ENCODE results near the genes GDF9, C5orf15, SKP1, CDKL3 and CDKN2AIPNL.

DNA sequence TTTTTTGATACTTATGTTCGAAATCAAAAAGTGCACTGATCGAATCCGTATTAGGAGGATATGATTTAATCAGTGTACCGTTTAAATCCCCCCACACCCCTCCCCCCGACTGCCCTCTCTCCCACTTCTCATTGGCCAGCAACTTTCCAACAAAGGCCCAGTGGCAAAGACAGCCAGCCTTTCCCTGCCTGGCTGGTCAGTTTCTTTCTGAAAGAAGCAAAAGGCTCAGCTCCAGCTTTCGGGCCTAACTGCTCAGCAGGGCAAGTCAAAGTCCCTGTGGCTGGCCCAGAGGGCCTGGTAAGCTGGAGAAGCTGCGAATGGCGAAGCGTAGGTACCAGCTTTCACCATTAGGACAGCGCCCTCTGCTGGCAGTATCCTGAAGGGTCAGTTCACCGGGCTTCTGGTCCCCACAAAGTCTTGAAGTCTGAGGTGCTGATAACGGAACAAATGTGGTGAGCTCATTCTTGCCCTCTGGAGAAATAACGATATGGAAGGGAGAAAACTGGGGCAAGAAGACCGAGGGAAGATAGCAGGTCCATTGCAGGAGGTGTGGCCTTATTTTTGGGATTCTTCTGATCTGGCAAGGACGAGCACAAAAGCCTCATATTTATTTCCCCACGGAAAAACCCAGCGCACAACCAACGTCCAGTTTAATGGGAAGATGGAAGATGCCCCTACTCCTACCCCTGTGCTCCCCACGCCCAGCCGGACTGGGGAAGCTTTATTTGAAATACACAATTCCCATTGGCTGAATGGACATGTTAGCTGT lies 7.0 kb downstream of the SOWAHA start:
- RRBS = no CpG with 5 or more reads among the region's 20 CpGs

DNA sequence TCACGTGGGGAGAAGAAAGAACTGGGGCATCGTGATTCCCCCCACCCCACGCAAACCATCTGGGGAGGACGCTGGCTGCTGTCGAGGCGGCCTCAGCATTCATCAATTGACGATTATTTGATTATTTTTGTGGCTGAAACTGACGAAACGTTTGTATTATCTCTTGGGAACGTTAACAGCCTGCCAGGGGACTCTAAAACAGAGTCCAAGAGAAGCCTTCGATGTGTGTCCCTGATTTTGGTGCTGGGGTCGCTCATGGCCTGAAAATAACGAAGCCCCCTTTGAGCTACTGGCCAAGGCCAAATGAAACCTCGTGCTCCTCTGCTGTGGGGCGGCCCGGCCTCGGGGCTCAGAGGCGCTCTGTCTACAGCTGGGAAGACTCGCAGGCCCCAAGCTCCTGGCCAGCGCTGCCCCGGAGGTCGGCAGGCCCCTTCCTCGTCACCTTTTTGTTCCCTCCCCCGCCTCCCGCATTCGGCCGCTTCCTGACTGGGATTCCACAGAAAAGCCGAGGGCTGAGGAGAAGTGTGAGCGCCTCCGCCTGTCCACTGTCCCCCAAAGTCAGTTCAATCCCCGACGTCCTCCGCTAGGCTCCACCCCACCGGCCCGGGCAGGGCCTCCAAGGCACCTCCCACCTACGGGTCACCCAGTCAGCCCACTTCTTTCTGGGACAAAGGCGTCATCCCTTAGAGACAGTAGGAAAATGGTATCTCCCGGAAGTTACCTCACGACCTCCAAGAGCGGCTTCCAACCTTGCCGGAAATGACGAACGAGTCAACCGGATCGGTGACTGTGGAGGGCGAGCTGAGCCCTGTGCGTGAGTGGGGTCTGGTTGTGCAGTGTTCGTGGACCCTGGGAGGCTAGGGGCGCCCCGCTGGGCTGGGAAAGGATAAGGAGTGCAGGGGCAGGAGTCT lies at the start of gene GDF9:
Gene GDF9, minus strand, starts transcription at position 592 of the 911 bp plus-strand sequence.
- RRBS = 2% methylated on average over 7 of the region's 50 CpGs

- RRBS = no CpG with 5 or more reads among the region's 10 CpGs
These were observed 55.0 kb downstream of the HSPA4 start for GRCh38 chr5:133106462-133107523.

GRCh38 chr5:133111034-133111625 lies 59.3 kb downstream of the HSPA4 start:
- RRBS = no CpG with 5 or more reads among the region's 13 CpGs

DNA sequence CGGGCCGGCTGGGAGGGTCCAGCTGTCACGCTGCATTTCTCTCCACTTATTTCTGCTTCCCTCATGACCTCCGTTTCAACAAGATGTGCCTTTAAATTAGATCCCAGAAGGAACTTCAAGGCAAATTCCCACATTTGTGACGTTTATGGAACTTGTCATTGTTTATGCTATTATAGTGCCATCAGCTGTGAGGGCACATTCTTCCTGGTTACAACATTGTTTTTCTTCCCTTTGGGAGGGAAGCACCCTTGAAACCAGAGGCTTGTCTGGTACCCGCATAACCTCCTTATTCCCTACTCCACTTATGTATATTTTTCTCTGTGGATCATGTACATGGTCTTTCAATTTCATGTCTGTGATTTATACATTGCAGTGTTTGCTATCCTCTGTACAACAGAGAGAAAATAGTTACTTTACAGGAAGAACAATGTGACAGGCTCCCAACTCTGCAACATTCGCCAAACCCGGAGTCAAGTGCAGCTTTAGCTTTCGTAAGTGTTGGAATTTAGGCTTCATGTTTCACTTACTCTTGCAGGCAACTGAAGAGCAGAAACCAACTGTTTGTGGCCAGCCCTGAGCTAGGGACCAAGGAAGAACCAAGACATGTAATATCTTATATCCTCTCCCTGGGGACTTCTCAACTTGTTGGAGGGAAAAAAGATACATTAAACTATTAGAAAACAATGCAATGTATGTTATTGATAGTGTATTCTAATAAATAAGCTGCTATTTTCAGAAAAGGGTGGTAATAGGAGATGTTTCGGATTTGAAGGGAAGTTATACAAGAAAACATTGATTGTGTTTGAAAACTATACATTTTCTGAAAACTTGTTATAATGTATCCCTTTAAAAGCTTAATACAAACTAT lies 148.0 kb downstream of the C5orf15 start:
- RRBS = no CpG with 5 or more reads among the region's 10 CpGs

DNA sequence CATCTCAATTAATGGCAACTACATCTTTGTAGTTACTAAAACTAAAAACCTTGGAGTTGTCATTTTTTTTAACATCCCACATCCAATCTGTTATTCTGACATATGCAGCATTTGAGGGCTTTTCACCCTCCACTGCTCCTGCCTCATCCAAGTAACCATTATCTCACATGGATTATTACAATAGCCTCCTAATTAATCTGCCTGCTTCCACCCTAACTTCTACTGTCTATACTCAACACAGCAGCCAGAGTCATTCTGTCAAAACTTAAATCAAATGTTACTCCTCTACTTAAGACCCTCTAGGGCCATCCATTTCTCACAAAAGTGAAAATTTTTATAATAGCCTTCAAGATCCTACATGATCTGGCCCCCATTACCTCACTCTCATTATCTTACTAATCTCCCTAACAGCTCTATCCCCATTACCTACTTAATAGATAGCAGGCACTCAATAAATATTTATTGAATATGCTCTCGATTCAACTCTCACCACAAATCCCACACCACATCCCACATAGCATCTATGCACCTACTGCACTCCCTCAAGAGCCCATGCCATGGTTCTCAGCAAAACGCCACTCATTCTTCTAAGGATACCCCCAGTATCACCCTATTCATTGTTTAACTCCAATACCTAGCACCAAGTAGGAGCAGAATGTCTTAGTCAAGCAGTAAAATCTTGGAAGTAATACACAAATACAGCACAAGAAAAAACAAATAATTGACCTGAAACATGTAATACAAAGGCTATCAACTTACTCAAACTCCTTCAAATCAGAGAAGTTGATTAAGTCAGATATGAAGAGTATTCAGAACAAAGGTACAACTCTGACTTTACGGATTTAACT lies 3.5 kb downstream of the C5orf15 start:
- RRBS = no CpG with 5 or more reads among the region's 3 CpGs

- RRBS = no CpG with 5 or more reads among the region's 49 CpGs
These were observed at the start of gene C5orf15 for GRCh38 chr5:133968269-133969095. TSS of gene C5orf15 (minus strand) at chr5:133968625.

GRCh38 chr5:134003426-134003798 lies 1.4 kb downstream of the VDAC1 start:
- RRBS = no CpG with 5 or more reads among the region's 6 CpGs

DNA sequence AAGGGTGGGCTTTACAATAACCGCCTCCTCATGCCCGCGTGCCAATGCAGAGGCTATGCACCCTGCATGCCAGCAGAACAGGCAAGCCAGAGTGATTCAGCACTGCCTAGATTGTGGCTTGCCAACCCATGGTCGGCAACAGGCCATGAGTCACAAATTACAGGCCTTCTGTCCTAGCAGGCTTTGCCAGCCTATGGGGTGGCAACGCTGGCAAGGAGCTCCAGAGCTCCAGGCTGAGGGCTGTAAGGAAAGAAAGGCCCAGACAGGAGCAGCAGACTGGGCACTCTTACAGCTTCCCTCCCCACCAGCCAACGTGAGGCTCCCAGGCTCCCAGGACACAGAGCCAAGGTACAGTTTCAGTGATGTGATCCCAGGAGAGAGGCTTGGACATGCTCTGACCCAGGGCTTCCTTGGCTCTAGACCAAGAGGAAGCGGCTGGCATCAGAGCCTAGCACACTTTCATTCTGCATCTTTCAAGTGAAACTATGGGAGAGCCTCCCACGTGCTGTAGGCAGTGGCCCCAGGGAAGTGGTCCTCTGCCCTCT lies 54.2 kb upstream of the VDAC1 start:
- RRBS = no CpG with 5 or more reads among the region's 8 CpGs

DNA sequence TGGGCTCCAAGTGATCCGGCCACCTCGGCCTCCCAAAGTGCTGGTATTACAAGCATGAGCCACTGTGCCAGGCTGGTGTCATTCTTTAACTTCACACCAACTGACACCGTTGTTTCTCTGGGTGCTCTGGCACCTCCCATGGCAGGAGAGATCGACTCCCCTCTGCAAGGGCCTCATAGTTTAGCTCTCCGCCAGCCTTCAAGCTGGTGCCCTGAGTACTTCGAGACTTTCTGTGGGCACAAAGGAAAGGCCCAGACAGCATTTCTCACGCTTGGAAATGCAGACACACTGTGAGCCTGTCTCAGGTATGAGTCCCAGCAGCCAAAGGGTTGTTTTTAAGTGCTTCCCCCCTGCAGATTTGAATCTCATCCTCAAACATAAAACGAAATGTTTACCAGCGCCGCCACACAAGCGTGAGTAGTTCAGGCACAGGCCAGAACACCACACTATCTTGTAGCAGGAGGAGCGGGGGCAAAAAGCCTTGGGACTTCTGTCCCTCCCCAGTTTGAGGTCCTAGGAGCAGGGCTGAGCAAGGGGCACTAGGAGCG lies 11.1 kb upstream of the TCF7 start:
- RRBS = no CpG with 5 or more reads among the region's 13 CpGs

GRCh38 chr5:134148929-134149666 lies 27.7 kb downstream of the SKP1 start:
- RRBS = 100% methylated on average over 1 of the region's 9 CpGs

DNA sequence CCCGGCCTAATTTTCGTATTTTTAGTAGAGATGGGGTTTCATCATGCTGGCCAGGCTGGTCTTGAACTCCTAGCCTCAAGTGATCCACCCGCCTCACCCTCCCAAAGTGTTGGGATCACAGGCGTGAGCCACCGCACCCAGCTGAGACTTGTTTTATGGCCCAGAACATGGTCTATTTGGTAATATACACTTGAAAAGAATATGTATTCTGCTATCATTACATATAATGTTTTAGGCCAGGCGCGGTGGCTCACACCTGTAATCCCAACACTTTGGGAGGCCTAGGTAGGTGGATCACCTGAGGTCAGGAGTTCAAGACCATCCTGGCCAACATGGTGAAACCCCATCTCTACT lies 16.9 kb downstream of the SKP1 start:
- RRBS = no CpG with 5 or more reads among the region's 7 CpGs

GRCh38 chr5:134160745-134161260 lies 15.9 kb downstream of the SKP1 start:
- RRBS = no CpG with 5 or more reads among the region's 3 CpGs

- RRBS = 1% methylated on average over 51 of the region's 105 CpGs
These were observed at the start of gene SKP1 for GRCh38 chr5:134176077-134177175. TSS of gene SKP1 (minus strand) at chr5:134176950.

DNA sequence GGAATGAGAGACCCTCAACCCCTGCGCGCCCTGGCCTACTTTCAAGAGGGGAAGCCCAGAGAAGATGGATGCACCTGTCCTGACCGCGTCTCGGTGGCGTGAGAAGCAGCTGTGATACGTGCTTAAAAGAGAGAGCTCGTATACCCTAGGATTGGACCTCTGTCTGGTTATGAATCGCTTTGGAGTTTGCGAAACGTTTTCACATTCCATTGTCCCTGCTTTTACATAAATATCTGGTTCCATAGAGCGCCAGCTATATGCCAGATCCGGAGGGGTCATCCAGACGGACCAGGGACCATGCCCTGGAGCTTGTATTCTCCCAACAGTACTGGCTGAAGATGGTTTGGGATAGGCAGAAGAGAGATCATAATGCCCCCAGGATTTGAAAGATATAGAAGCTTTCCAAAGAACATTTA lies 1.0 kb upstream of the PPP2CA start:
- RRBS = no CpG with 5 or more reads among the region's 14 CpGs

DNA sequence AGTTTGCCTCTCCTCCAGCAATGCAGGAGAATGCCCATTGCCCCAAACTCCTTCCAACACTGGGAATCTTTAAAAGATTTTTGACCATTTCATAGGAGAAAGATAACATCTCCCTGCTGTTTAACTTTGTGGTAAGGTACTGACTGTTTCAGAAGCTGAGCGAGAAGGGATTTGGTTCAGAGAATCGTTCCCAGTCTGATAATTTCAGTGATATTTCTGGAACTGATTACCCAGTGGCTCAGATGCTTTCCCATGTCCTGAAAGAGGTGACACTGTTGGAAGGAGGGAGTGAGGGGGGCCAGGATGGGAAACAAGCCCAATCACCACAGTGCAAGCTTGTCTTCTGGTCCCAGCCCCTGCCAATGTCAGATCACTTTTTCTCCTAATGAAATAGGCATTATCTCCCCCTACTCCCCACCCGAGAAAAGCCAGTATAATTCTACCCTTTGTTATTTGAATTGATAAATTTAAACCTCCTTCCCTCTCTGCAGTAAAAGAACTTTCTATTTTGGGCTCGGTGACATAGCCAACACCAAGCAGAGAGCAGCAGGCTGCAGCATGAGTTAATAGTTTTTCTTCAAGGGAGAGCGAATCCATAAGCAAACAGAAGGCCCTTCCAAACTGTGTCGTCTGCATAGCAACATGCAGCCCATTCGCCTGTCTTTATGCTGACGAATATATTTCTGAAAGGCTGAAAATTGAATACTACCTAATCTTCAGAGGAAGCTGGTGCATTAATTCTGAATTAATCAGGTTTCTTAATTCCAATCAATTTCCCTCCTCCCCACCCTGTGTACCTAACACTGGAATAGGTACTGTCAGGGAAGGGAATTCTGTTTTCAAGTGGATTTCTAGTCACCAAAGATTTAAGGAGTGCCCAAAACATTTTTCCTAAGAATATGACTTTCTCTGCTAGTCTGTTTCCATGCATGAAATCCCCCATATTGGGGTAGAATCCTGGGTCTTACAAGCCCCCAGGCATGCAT lies 14.7 kb upstream of the PPP2CA start:
- RRBS = no CpG with 5 or more reads among the region's 8 CpGs

DNA sequence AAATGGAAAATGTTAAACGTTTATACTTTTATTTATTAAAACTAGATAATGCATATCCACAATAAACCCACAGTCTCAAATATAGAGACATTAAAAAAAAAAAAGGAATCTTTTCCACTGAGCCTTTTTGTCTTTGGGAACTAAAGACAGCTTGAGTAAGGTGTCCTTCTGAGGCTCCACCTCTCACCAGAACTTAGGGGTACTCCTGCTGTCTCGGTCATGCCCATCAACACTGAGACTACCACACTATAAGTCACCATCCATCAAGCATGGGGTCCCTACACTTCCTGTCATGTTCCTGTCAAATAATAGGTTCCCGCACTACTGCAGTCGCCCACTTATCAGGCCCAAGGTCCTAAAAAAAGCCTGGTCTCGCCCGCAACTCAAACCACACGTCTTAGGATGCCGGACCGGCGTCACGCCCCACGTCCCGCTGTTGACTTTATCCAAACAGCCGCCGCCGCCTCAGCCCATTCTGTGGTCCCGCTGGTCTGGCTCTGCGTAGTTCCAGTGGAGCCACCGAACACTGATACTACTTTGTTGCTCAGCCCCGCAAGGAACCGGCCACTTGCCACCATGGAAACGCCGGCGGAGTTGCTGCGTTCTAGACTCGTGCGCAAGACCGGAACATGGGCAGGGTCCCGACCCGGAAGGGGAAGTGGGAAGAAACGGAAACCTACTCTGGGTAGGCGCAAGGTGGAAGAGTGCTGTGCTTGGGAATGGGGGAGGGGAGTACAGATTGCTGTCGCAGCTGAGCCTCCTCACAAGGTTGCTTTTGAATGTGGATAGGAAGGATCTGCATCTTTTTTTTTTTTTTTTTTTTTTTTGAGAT lies at the start of gene CDKL3:
Gene CDKL3, minus strand, starts transcription at position 606 of the 832 bp plus-strand sequence.
- RRBS = no CpG with 5 or more reads among the region's 33 CpGs

GRCh38 chr5:134371930-134372435 lies 614 bp downstream of the UBE2B start:
- RRBS = 2% methylated on average over 8 of the region's 23 CpGs

GRCh38 chr5:134411345-134412267 lies at the start of gene CDKN2AIPNL:
TSS of gene CDKN2AIPNL (minus strand) at chr5:134411881.
- RRBS = 1% methylated on average over 25 of the region's 67 CpGs

GRCh38 chr5:134427544-134428141 lies 16.0 kb upstream of the CDKN2AIPNL start:
- RRBS = no CpG with 5 or more reads among the region's 9 CpGs